Heart (tissue), 3 donors: Measurements from ENCODE around the gene NPY5R.

DNA sequence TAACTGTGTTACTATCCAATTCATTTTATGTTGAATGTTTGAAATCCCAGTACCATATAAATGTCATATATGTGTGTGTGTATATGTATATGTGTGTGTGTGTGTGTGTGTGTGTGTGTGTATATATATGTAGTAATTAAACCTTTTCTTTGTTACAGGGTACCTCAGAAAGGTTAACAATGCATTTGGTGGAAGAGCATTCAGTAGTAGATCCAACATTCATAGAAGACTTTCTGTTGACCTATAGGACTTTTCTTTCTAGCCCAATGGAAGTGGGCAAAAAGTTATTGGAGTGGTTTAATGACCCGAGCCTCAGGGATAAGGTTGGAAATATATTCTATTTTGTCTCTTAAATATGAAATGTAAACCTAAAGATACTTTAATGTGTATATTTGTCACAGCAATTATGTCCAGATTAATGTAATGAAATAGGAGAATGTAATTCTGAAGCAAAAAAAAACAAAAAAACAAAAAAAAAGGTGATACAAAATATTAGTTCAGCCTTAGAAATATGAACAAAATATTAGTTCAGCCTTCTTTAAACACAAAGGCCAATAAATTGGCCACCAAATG is 227.4 kb downstream of the RAPGEF2 start:
- RAMPAGE, long total RNA, 2 experiments = no peak in any of the 2 experiments

- RAMPAGE, long total RNA, 2 experiments = no peak in any of the 2 experiments
Observed at GRCh38 chr4:159367081-159367561, 264.2 kb downstream of the RAPGEF2 start.

DNA sequence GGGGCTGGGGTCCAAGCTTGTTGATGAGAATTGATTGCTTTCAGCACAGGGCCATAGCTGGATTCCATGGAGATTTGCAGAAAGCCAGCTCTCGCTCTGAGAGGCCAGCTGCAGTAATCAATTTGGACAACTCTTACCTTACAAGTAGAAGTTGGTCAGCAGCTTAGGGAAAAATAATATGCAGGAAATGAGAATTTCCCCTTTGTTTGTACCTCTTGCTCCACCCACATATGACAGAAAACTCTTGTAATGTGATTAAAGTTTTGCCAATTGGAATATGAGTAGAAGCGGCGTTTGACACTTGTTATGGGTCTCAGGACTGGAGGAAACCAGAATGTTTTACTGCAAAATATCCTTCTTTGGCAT is 310.6 kb downstream of the RAPGEF2 start:
- RAMPAGE, long total RNA, 2 experiments = no peak in any of the 2 experiments

DNA sequence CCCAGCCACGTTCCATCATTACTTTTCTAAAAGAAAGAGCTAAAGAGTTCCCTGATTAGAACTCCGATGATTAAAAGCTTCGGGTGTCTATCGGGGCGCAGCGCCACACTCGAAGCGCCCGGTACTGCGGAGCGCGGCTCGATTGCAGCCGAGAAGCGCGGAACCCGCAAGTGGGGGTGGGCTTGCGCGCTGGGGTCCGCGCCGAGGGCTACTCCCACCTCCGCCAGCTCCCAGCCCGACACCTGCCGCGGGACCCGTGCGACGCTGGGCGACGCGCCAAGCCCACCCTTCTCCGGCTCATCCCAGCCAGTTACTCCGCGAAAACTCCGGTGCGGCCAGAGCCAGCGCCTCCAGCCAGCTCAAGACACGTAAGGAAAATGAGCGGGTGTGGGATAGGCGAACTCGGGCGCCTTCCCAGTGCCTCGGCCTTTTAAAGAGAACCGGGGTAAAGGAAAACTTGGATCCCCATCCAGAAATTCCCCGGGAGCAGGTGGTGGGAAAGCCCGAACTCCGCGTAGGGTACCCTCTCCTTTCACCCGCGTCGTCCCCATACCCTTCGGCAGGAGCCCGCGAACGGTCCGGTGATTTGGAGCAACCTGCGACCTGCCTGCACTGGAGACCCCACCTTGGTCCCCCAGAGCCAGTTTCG is 533 bp downstream of the NPY1R start:
- RAMPAGE, long total RNA, 2 experiments = no peak in any of the 2 experiments

- RAMPAGE, long total RNA, 2 experiments = start-site peak on the minus strand in 1 of 2 experiments, at chr4:163344538-163344574 at its widest, 6 reads per replicate
Observed at GRCh38 chr4:163343815-163344823, at the start of gene NPY5R. TSS of gene NPY5R (plus strand) at chr4:163343892.

DNA sequence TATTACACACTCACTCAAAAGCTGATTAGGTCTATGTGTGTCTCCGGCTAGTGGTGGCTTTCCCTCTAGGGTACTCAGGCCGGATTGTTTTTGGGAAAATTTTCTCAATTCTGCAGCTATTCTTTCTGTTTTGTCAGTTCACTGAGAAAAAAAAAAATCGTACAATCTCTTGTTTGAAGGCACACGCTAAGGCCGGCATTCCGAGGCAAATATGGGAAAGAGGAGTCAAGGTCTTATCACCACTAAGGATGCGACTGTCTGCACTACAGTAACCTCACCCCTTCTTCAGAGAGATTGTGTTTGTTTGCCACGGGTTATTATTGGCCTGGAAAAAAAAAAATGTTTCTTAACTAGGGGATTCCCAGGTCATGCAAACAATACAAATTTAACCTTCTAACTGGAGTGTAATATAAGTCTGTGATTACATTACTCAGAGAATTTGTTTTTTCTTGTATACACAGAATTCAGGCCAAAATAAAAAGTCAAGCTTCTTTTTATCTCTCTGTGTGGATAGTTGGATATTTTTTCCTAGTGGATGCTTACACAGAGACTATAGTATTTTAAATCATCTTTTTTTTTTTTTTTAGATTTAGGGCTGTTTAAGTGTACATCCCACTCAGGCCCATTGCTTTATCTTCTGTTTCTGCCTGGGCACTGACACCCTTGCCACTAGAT is 168.3 kb downstream of the TMA16 start:
- RAMPAGE, long total RNA, 2 experiments = no peak in any of the 2 experiments

- RAMPAGE, long total RNA, 2 experiments = no peak in any of the 2 experiments
Observed at GRCh38 chr4:164136003-164136584, 247.7 kb downstream of the MARCHF1 start.

DNA sequence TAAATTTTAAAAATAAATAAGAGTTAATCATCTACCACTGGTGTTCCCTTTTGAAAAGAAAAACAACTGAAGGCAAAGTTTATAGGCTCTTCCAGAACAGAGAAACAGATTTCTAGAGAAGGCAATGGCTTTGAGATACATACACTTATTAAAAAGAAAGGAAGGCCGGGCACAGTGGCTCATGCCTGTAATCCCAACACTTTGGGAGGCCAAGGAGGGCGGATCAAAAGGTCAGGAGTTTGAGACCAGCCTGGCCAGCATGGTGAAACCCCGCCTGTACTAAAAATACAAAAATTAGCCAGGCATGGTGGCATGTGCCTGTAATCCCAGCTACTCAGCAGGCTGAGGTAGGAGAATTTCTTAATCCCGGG is 23.6 kb downstream of the TRIM75 start:
- RAMPAGE, long total RNA, 2 experiments = no peak in any of the 2 experiments

- RAMPAGE, long total RNA, 2 experiments = no peak in any of the 2 experiments
Observed at GRCh38 chr4:165238346-165238972, 31.1 kb downstream of the KLHL2 start.

GRCh38 chr4:165482233-165482527 is 103.4 kb downstream of the CPE start:
- RAMPAGE, long total RNA, 2 experiments = no peak in any of the 2 experiments

DNA sequence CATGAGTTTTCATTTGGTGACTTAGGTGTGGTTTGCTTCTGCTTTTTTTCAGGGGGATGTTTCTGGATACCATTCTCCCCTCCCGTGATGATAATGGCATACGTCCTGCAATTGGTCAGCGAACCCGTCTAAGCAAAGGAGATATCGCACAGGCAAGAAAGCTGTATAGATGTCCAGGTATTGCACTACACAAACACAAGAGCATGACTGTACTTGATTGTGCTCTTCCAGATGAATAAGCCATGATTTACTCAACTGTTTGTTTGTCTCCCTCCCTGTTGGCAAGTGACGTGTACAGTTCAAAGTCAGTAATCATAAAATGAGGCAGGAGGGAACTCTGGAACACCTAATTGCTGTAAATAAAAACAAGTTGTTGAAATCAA is 141.3 kb downstream of the TLL1 start:
- RAMPAGE, long total RNA, 2 experiments = no peak in any of the 2 experiments

- RAMPAGE, long total RNA, 2 experiments = no peak in any of the 2 experiments
Observed at GRCh38 chr4:166045346-166045660, 172.3 kb downstream of the TLL1 start.

GRCh38 chr4:167091915-167092232 is 142.4 kb downstream of the SPOCK3 start:
- RAMPAGE, long total RNA, 2 experiments = no peak in any of the 2 experiments

- RAMPAGE, long total RNA, 2 experiments = no peak in any of the 2 experiments
Observed at GRCh38 chr4:168480951-168481431, 699 bp upstream of the DDX60L start.

DNA sequence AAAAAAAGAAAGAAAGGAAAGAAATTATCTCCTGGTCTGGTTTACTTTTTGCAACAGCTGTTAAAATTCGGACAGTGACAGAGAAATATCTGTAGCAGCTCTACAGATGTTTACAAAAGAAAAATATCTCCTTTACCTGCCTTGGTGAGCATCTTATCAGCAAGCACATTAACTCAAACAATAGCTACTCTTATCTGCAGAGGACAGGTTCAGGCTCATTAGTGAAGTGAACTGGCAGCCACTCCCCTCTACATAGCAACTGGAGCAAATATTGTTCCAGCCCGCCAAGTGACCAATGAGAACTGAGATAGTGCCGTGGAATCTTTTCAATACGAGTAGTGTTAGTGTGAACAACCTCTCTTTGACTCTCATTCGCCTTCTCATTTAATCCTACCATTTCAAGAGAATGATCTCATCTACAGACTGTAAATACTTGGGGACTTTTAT is 72.2 kb downstream of the PALLD start:
- RAMPAGE, long total RNA, 2 experiments = no peak in any of the 2 experiments

DNA sequence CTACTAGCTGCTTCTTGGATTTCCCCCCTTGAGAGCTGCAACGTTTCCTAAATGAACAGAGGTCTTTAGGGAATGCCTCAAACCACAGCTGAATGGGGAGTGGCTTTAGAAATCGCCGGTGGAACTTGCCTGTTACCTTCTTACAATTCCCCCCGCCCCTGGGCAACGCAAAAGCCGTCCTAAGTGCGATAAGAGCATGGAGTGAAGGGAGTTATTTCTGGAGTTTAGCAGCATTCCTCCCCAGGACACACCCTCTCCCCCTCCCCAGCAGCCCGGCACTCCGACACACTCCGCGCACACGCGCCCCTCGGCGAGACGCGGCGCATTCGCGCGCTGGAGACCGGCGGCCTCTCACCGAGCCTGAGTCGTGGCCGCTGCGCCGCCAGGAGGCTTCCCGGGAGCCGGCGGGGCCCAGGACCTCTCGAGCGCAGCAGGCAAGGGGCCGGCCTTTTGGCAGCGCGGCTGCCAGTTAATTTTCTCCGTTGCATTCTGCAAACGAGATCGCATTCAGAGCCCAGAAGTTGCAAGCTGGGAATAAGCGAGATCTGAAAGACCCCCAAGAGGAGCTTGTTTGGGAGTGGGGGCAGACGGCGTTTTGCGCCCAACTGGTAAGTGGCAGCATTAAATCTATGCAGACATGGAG is 134.6 kb downstream of the PALLD start:
- RAMPAGE, long total RNA, 2 experiments = no peak in any of the 2 experiments

DNA sequence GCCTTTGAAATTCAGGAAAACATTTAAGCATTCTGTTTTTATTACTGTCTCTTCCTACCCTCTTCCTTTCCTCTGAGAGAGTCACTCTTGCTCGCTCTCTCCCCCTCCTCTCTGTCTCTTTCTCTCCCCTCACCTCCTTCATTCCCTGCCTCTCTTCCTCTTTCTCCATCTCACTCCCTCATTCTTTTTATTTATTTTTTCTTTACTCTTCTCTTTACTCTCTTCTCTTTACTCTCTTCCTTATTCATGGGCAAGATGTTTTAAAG is 197.4 kb downstream of the PALLD start:
- RAMPAGE, long total RNA, 2 experiments = no peak in any of the 2 experiments

GRCh38 chr4:168784042-168784479 is 226.0 kb downstream of the CBR4 start:
- RAMPAGE, long total RNA, 2 experiments = no peak in any of the 2 experiments

GRCh38 chr4:168789848-168790318 is 220.2 kb downstream of the CBR4 start:
- RAMPAGE, long total RNA, 2 experiments = no peak in any of the 2 experiments

- RAMPAGE, long total RNA, 2 experiments = no peak in any of the 2 experiments
Observed at GRCh38 chr4:168812846-168813153, 197.3 kb downstream of the CBR4 start.